AG04449 (cell line): ENCODE results near the genes HCN1, EMB, FST and MCIDAS.

DNA sequence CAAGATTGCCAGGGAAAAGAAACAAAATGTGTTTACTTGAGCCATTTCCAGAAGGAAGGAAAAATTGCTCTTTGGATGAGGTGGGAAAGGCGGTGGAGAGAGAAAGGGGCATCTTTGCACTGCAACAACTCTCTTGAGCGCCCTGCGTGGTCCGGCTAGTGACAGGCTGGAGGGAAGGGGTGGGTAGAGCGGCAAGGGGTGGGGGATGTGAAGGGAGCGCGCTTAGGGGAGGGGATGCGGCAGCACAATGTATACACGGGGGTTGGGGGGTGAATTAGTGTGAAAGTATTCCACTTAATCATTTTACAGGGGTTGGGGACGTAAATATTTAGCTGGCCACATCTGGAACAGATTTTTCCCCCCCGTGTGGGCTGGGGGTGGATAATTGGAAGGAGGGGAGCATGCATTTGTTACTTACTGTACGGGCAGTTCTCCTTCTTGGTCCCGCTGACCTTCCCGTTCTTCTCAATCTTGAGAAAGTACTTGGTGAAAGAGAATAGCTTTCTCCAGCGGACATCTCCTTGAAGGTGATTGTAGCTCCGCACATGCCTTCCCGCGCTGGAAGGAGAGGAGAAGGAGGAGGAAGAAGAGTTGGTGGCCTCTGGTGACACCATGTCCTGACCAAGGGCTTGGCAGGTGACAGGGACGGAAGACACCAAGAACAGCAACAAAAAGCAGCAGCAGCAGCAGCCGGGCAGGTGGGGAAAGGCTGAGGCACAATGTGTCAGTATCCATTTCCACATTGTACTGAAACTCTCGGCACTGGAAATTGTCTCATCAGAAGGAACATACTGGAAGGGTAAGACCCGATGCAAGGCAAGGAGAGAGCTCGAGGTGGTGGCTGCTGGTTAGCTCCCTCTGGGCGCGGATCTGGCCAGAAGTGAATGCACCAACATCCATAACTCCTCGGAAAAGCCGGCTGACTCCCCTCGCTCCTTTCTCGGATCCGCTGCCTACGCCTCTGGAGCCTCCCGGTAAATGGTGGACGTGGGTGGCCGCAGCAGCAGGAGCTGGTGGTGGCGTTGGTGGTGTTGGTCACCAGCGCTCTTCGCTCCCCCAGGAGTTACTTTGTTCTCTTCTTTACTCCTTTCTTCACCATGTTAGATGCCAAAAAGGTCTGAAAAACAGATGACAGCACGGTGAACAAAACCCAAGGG, 902 bp downstream of the FGF10 start:
- RRBS: 3% methylated on average over 6 of the region's 38 CpGs

DNA sequence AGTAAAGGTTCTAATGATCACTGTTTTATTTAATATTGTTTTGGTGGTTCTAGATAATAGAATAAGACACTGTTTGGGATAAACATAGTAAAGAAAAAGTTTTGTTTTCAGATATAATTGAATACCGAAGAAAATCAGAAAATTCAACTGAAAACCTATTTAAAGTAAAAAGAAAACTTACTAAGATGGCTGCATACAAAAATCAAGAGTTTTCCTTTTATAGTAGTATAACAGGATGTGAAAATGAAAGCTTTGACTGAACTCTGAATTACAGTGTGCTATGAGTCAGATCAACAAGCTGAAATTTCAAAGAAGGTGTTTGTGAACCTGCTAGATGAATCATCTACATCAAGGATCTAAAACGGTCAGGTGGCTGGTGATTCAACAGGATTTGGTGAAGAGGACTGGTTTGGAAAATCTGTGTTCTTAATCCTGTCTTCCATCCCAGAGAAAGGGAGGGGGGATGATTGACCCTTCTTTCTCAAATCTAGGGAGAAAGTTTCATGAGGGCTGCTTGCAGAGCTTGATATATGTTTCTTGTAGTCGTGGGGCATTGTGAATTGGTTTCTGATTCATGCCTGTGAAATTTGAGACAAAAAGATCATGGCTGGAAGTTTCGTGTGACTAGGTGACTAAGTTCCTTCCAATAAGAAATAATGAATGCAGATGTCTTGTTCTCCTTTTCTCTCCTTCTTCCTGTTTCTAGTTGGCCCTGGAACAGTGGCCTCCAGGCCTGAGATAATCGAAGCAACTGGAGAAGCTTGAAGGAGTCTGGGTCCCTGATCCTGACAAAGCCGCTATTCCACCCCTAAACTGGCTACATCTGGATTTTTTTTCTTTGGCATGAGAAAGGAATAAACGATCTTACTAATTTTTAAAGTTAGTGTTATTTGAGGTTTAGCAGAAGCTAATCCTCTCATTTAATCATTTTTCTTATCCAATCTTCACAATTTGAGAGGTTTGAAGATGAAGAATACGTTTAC, 67.0 kb downstream of the MRPS30 start:
- RRBS: no CpG with 5 or more reads among the region's 8 CpGs

- RRBS: no CpG with 5 or more reads among the region's 4 CpGs
Observed at GRCh38 chr5:45447423-45447793, 248.8 kb downstream of the HCN1 start.

DNA sequence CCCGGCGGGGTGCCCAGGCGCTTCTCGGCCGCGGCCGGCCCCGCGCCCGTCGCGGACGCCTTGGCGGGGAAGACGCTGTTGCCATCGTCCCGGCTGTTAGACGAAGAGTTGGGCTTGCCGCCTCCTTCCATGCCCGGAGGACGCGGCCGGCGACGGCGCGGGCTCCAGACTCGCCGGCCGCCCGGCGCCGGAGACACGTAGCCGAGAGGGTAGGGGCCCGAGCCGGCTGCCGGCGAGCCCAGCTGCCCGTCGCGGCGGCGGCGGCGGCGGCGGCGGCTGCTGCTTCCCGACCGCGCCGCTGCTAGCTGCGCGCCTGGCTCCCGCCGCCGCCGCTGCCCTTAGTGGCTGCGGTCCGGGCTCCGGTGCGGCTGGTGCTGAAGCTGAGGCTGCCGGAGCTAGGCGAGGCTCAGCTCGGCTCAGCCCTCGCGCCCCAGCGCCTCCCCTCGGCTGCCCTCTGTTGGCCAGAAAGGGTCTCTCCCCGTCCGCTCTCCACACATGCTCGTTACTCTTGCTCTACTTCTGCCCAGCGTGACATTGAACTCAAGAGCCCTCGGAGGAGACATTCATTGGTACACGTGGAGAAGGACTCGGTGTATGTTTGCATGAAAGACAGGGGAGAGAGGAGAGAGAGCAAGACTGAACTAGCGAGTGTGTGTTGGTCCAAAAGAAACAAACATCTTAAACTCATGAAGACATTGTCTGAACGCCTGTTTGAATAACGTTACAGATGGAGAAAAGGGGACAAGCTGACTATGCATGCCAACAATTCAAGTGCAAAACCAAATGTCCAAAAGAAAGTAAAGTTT, at the start of gene HCN1:
HCN1 (minus strand) TSS at position 418 of the 806 bp plus-strand sequence.
- RRBS: 3% methylated on average over 15 of the region's 80 CpGs

GRCh38 chr5:50440971-50442024, at the start of gene EMB:
TSS of gene EMB (minus strand) at chr5:50441288.
- RRBS: under 1% methylated on average over 7 of the region's 63 CpGs

GRCh38 chr5:50593495-50593926, 72.9 kb upstream of the PARP8 start:
- RRBS: no CpG with 5 or more reads among the region's 1 CpG

- RRBS: no CpG with 5 or more reads among the region's 2 CpGs
Observed at GRCh38 chr5:50840620-50840991, 174.2 kb downstream of the PARP8 start.

DNA sequence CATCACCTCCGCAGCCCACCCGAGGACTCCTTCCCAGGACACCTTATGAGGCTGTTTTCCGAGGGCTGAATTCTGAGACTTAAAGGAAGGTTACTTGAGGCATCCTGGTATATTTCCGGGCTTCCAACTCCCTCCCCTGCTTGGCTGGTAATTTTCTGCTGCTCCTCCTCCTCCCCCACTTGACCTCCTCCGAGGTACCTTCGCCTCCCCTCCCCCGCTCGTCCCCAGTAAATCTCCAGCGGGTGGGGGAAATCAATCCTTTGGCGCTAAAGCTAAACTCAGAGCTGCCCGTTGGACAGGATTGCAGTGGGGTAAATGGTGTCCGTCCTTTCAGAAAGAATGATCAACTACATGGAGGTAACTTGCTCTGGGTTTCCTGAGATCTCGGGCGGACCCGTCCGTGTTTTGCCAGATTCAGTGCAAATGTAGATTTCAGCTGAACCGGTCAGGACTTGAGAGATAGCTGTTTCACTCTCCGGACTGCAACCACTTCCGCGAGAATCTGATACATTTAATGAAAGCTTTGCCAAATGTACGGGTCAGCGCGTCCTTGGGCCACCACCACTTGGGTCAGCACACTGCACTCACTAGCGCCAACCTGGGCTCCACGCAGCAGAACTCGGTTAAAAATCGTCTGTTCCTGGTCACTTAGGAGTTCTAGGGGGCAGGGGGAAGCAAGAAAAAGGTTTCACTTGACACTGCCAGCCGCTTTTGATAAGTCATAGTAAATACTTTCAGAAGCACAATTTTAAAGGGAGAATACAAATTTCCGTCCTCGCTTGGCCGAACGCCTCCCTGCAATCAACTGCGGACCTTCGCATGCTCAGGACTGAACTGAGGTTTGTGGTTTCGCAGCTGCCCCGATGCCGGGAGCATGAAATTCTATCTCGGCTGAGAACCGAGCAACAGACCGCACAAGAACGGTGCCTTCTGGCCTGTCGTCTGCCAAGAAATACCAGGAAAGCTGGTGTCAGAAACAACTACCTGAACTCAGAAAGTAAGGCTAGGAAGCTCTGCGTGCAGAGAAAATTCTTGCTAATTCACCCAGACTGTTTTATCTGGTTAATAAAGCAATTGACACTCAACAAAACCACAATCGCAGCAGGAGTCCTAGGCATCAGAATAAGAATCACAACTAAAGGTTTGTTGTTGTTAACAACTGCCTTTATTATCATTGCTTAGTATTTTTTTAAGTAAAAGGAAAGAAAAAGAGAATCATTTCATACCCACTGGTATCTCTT, 4.4 kb upstream of the ISL1 start:
- RRBS: no CpG with 5 or more reads among the region's 44 CpGs

- RRBS: no CpG with 5 or more reads among the region's 3 CpGs
Observed at GRCh38 chr5:52771612-52772147, 16.0 kb upstream of the ITGA1 start.

DNA sequence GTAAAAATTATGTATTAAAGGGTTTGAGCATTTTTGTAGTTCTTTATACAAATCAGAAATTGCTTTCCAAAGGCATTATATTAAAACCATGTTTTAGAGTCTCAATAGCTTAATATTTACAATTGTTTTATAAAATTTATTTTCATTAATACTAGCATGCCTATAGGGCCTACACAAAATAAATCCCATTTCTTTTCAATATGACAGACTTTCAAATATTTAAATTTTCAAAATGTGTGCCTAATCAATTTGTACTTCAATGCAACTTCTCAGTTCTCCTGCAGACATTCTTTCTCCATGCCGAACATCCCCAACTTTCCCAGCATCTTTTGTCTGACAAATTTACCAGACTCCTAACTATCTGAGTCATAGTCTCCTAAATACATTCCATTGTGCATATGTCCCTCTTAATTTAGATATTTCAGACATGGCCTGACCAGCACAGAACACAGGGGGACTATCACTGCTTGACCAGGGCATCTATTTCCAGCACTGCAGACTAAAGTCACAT, 71.8 kb downstream of the ITGA1 start:
- RRBS: no CpG with 5 or more reads among the region's 1 CpG

DNA sequence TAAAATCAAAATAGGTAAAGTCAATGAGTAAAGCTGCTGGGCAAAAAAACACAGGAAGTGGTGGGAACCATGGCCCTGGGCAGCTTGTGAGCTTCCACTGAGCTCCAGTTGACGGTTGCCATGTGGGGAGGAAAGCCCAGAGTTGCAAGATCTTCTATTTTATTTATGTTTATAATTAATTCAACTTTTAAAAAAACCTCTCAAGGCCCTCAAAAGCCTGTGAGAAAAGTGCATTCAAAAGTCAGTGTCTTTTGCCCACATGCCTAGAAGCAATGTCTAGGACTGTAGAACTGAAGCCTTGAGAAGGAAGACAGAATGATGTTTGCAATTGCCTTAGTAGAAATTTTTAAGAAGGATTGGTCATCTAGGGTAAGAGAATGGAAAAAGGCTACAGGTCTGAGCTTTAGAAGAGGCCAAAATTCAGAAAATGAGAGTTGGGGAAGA, 81.4 kb upstream of the ITGA2 start:
- RRBS: no CpG with 5 or more reads among the region's 1 CpG

GRCh38 chr5:52915244-52915823, 73.8 kb upstream of the ITGA2 start:
- RRBS: no CpG with 5 or more reads among the region's 4 CpGs

GRCh38 chr5:53480045-53481094, at the start of gene FST:
TSS of gene FST (plus strand) at chr5:53480629.
- RRBS: 2% methylated on average over 43 of the region's 104 CpGs

DNA sequence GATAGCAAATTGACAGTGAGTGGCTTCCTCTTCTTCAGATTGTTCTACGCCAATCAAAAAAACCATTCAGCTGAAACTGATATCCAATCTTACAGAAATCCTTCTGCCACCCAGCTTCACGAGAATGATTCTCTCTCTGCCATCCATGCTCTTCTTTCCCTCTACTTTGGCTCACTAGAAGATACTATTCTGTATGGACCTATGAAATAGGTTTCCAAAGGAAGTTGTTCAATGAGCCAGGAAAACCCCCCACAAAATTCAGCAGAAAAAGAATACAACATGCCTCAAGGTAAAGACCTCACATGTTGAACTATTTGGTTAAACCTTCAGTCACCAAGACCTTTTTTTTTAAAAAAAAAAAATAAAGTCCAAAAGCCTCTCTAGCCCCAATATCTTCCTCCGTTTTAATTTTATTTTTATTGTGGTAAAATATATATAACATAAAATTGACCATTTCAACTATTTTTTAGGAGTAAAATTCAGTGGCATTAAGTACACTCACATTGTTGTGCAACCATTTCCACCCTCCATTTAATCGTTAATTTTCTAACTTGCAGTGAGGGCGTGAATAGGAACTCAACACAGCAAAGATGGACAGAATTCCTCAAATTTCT, 366.3 kb downstream of the NDUFS4 start:
- RRBS: no CpG with 5 or more reads among the region's 5 CpGs

- RRBS: no CpG with 5 or more reads among the region's 6 CpGs
Observed at GRCh38 chr5:54023736-54024381, 286.5 kb downstream of the ARL15 start.

DNA sequence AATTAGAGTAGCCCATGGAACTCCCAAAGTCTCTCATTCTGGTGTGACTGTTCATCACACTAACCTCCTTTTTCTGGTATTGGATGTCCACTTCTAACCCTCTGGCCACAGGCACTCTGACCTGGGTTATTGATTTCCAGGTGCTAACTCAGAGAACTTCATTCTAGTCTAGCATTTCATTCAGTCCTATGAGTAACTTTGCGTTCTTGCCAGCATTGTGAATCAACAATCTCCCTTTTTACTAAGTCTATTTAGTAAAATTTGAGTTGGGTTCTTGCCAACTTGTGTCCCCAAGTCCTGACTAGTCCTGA, 103.5 kb downstream of the SNX18 start:
- RRBS: no CpG with 5 or more reads among the region's 1 CpG

DNA sequence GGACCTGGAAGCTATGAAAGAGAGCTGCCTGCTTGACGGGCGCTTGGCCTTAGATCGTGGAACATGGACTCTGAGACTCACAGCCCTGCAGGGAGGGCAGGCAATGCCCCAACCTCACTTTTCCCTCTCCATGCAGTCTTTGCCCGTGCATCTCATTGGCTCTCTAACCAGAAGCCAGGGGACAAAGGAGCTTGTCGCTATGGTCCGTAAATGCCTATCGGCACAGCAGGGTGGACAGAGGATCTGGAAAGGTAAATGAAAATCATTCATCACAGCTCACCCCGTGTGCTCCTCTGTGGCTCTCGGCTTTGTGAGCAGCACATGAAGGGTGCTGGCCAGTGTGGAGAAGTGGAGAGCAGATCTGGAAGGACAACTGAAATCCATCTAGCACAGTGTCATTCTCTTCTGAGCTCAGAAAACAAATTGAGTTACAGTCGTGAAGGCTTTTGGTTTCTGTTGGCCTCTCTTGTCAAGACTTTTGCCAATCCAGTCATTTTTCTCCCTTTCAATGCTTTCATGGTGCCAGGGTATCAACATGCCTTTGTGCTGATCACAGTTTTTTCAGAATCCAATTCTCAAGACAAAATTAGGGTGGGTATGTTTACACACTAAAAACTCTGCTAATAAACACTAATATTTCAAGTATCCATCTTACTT, 186.2 kb downstream of the SNX18 start:
- RRBS: no CpG with 5 or more reads among the region's 10 CpGs

DNA sequence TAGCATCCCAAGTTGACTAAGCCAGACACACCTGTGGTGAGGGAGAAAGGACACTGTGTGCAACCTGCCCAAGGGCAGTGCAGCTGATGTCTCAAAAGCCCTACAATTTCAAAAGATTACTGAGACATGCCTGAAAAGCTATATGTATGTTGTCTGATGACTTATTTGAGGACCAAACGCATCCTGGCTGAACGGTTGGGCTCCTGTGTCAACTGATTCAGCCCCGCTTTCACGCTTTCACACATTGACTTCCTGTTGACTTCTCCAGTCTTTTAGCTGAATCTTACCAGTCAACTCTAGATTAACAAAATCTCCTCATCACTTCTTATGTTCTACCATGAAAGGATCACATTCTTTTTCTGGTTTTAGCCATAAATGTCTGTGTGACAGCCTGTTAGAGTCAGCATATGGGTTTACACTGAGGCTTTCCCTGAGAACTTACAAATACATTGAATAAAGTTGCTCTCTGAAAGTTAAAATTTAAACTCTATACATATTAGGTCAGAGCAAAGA, 13.4 kb downstream of the GZMK start:
- RRBS: no CpG with 5 or more reads among the region's 4 CpGs

GRCh38 chr5:55226255-55227514, at the start of gene MCIDAS:
TSS of gene MCIDAS (minus strand) at chr5:55227315.
- RRBS: 3% methylated on average over 58 of the region's 121 CpGs

- RRBS: 3% methylated on average over 8 of the region's 11 CpGs
Observed at GRCh38 chr5:55233373-55233464, 189 bp downstream of the CCNO start.